Measurements from ENCODE around the genes S1PR1 and STXBP3.

DNA sequence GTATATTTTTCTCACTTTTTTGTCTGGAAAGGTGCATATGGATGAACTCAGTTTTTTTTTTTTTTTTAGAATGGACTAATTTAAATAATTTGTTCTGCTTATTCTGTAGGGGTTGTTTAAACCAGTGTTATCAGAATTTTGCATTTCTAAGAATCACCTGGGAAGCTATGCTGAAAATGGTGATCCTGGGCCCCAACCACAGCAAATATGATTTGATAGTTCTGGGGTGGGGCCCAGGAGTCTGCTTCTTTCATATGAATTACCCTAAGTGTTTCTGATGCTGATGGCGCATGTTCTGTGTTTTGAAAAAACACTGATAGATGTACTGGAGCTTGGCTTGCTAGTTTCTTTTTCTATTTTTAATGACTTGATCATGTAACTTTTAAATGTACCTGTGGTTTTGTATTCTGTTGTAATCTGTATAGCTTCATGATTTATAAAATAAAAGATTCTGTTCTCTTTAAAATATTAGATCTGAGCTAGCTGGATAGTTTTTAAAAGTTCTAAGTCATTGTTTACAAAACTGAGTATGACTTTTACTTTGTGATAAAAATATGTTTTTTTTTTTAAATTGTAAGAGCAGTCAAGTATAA lies 89.4 kb downstream of the CDC14A start:
- RRBS, result no CpG with 5 or more reads among the region's 1 CpG

- RRBS, result no CpG with 5 or more reads among the region's 3 CpGs
Observed at GRCh38 chr1:101136524-101137285, 100.1 kb upstream of the S1PR1 start.

DNA sequence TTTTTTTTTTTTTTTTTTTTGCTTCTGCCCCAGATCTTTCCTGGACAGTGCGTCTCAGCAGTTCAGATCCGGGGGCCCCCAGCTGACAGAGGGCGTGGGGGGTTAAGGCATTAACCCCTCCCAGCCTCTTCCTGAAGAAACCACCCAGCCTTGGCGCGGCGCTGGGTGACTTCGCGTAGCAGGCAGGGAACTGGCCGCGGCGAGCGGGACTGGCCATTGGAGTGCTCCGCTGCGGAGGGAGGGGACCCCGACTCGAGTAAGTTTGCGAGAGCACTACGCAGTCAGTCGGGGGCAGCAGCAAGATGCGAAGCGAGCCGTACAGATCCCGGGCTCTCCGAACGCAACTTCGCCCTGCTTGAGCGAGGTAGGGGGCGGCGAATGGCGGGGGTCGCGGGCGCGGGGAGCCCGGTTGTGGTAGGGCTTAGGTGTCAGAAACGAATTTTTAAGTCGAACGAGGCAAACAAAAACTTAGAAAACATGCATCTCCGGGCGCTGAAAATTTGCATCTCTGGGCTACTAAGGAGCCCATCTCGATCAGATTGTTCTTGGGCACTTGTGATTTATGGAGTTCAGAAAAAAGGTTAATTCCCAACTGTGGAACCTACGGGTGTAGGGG lies at the start of gene S1PR1:
S1PR1 (plus strand) TSS at position 284 of the 616 bp plus-strand sequence.
- RRBS, result 2% methylated on average over 16 of the region's 42 CpGs

DNA sequence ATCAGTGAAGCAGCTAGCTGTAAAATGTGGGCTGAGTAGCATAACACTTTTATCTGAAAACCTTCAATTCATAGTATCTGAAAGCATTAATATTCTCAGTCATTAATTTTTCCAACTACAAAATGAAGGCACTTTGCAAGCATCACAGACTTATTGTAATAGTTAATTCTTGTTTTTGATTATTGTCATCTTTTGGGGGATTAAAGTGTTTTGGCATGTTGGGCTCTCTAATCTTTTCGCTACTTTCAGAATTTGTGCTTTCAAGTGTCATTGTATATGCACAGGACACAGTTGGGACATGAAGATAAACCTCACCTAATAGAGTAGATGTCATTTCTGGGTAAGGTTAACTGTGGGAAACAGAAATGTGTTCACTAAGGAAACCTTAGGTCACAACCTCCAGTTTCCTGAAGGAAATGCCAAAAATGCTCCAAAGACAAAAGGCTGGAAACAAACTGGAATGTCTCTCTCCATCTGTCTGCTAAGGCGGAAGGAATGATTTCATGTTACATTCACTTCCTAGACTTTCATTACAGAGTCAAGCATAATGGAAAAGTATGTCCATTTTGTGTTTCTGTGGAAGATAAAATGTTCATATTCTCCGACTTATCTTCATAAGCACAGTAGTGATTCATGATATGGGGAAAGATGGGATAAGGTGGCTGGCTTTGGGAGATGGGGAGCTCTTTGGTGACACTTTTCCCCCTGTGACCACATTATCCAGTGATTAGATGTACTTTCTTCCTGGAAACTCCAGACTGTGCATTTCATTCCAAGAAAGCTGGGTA lies 5.5 kb downstream of the S1PR1 start:
- RRBS, result no CpG with 5 or more reads among the region's 3 CpGs

GRCh38 chr1:101257864-101258456 lies 21.1 kb downstream of the S1PR1 start:
- RRBS, result no CpG with 5 or more reads among the region's 1 CpG

DNA sequence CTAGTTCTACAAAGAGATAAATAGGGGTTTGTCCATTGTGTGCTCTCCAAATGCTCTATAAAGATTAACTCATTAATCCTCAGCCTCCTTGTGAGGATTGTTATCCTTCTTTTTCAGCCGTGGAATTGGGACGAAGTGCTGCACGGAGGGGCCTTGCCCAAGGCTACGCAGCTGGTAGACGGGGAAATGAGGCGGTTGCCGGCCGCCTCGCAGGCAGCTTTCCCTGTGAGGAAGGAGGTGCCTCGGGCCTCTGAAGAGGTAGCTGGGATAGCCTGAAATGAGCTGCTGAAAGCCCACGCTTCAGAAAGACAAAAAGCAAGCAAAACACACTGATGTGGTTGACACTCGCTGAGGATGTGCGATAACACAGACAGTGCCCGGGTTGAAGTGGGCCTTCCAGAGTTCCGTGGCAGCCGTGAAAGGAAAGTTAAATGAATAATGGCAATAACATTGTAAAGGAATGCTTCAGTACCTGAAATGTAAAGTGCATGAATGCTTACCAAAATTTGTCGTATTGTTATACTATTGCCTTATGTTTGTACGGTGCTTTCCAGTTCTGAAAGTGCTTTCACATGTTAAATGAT lies 47.2 kb downstream of the S1PR1 start:
- RRBS, result no CpG with 5 or more reads among the region's 18 CpGs

DNA sequence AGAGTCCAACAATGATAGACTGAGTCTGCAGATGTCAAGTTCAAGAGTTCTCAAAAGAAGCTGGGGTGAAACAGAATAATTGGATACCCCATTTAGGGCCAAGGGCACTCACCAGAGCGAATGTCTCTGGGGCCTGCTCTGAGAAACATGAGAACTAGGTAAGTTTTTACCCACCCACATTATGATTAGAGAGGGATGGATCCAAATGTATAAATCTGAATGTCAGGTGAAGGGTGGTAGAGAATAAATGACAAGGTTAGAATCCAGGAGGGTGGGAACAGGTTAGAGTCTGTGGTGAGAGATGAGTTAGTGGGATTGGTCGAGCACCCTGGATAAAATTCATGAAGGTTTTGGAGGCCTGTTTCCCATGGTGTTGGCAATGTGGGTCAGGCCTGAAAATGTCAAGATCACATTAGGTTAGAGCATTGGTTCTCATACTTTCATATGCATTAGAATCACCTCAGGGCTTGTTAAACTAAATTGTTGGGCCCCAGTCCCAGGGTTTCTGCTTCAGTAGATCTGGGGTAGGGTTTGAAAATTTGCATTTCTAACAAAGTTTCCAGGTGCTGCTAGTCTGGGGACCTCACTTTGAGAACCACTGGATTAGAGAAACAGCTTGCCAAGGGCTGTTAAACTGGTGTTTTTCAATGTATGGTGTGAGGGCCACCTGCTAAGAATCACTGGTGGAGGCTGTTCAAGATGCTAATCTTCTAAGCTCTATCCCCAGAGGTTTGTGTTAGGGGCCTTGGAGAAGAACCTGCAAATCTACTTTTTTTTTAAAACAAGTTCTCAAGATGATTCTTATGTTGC lies 151.9 kb downstream of the S1PR1 start:
- RRBS, result no CpG with 5 or more reads among the region's 2 CpGs

GRCh38 chr1:102920182-102920547 lies 188.2 kb downstream of the COL11A1 start:
- RRBS, result no CpG with 5 or more reads among the region's 1 CpG

DNA sequence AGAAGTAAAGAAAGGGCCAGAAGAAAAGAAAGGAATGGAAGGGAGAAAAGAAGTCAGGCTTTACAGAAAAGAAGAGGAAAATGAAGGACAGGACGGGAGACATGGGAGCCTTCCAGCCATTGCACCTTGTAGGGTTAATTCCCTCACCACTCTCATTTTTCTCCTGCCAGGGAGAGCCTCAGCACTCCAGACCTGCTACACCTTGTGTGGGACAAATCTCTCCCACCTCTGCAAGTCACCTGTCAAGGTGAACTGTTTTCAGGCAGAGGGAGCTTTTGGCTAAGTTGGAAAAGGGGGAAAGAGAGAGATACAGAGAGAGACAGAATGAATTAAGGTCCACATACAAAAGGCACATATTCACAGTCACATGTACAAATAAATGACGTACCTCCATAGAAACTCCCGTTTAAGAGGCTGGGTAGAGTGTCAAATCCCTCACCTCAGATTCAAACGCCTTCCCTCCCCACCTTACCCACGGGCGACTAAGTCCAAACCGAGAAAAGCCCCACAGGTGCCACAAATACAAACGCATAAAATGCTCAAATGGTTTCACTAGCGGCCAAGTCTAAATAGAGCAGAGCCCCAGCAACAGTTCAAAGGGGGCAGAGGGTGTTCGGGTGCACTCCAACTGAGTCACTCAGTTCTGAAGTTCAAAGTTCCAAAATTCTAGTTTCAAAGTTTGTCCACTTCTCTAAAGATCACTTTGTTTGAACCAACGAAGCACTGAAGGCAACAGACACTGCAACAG lies 1424.4 kb upstream of the PRMT6 start:
- RRBS, result no CpG with 5 or more reads among the region's 11 CpGs

DNA sequence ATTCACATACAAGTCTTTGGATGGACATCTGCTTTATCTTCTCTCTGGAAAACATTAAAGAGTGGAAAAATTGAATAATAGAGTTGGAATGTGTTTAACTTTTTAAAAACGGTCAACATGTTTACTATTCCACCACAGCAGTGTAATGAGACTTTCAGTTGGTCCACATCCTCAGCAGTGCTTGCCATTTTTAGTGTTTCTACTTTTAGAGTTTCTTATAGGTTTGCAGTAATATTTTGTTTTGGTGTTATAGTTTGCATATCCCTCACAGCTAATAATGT lies 1064.2 kb upstream of the PRMT6 start:
- RRBS, result no CpG with 5 or more reads among the region's 1 CpG

DNA sequence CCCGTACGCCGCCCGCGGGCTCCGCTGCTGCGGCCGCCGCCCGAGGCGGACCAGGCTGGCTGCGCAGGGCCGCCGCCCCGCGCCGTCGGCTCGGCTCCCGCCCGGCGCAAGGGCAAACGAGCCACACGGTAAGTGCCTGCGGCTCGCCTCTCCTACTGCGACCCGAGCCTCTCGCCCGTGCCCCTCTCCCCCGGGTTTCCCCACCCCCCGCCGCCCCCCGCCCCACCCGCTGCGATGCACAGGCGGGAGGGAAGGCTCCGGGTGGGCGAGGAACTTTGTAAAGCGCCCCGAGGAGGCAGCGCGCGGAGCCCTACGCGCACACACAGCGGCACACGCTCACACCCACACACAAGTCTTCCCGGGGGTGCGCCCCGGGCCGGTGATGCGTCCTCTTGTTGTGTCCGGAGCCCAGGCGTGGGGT lies 503 bp downstream of the NTNG1 start:
- RRBS, result 1% methylated on average over 22 of the region's 55 CpGs

DNA sequence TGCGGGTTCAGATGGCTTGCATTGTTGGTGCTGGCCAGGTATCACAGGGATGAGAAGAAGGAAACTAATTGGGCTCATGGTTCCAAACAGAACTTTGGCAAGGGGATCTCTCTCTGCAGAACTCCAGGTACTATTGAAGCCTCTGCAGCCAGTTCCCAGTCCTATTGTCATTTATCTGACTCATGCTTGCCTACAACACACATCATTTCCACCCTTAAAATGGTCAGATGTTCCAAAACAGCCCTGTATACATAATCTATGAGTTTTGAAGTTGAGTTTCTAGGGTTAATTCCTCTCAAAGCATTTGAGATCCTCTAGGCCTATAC lies 88.6 kb upstream of the VAV3 start:
- RRBS, result no CpG with 5 or more reads among the region's 1 CpG

DNA sequence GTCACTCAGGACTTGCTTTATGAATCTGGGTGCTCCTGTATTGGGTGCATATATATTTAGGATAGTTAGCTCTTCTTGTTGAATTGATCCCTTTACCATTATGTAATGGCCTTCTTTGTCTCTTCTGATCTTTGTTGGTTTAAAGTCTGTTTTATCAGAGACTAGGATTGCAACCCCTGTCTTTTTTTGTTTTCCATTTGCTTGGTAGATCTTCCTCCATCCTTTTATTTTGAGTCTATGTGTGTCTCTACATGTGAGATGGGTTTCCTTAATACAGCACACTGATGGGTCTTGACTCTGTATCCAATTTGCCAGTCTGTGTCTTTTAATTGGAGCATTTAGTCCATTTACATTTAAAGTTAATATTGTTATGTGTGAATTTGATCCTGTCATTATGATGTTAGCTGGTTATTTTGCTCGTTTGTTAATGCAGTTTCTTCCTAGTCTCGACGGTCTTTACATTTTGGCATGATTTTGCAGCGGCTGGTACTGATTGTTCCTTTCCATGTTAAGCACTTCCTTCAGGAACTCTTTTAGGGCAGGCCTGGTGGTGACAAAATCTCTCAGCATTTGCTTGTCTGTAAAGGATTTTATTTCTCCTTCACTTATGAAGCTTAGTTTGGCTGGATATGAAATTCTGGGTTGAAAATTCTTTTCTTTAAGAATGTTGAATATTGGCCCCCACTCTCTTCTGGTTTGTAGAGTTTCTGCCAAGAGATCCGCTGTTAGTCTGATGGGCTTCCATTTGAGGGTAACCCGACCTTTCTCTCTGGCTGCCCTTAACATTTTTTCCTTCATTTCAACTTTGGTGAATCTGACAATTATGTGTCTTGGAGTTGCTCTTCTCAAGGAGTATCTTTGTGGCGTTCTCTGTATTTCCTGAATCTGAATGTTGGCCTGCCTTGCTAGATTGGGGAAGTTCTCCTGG lies 34.4 kb downstream of the SLC25A24 start:
- RRBS, result no CpG with 5 or more reads among the region's 7 CpGs

DNA sequence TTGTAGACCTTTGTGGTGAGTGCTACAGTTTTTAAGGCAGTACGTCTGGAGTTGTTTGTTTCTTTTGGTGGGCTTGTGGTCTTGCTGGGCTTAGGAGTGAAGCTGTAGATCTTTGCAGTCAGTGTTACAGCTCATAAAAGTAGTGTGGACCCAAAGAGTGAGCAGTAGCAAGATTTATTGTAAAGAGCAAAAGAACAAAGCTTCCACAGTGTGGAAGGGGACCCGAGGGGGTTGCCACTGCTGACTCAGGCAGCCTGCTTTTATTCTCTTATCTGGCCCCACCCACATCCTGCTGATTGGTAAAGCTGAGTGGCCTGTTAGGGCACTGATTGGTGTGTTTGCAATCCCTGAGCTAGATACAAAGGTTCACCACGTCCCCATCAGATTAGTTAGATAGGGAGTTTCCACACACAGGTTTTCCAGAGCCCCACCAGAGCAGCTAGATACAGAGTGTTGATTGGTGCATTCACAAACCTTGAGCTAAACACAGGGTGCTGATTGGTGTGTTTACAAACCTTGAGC lies 20.8 kb downstream of the HENMT1 start:
- RRBS, result no CpG with 5 or more reads among the region's 3 CpGs

DNA sequence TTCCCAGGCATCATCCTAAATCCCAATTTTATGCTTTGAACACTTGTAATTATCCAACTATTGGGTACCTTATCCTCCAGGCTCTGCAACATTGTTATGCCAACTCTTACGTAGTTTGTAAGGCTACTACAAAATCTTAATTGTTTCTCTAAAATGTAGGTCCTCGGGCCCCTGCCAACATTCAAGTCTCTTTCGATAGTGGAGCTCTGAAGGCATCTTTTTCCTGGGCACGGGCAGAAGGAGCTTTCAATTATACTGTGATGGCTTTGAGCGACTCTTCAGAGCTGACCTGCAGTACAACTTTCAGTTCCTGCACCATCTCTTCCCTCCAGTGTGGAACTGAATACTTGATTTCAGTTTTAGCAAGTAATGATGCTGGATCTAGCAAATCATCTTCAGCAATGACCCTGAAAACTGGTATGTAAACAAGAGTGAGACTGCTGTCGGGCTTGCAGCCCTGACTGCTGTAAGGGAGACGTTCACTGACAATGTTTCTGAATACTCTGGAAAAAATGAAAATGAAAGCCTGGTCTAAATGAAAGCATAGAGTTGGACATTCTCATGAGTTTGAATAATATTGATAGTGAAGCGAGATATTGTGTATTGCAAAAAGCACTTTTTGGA lies 9.6 kb downstream of the FNDC7 start:
- RRBS, result no CpG with 5 or more reads among the region's 8 CpGs

DNA sequence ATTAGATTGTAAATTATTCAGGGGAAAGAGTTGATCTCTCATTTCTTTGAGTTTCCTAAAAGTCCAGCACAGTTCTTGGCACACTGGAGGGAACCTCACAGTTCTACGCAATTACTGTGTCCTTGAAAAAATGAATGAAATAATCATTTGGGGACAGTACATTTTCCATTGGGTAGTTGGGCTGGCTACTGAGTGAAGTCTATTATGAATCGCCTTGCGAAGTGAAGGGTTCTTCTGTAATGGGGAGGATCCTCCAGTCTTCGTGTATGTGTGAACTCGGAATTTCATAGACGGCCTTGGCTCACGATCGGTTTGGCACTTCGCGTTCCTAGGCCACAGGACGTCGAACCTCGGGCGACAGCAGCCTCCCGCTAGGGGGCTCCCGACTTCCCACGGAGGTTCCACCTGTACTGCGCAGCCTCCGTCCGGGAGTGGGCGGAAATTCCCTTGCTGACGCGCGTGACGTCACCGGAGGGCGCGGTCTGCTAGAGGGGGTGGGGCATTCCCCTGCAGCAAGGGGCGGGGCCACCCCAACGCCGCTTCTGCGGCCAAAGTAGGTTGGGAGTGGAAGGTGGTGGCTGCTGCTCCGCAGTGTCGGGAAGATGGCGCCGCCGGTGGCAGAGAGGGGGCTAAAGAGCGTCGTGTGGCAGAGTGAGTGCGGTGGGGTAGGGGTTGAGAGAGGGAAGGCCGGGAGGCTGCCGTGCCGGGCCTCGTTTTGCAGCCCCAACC lies at the start of gene STXBP3:
STXBP3 (plus strand) TSS at position 539 of the 729 bp plus-strand sequence.
- RRBS, result 1% methylated on average over 13 of the region's 44 CpGs

- RRBS, result no CpG with 5 or more reads among the region's 1 CpG
Observed at GRCh38 chr1:108769109-108769633, 22.7 kb downstream of the STXBP3 start.

- RRBS, result no CpG with 5 or more reads among the region's 4 CpGs
Observed at GRCh38 chr1:108852541-108852924, 4.4 kb downstream of the AKNAD1 start.

DNA sequence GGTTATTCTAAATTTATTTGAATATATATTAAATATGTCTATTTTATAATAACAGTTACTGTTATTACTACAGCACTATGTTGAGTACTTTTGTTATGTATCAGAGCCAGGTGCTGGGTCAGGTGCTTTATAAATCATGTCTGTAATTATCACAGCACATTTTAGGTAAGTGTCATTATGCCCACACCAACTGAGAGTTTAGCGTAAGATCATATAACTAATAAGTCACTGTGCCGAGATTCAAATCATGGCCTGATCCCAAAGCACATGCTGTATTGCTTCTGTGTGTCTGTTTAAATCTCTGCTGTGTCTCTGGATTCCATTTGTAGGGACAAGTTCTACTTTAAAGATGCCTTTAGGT lies 1.9 kb downstream of the GPSM2 start:
- RRBS, result no CpG with 5 or more reads among the region's 2 CpGs

All from mononuclear cell (primary cell).